ENCODE measurements around the genes FNIP1 and IRF1.

GRCh38 chr5:131386619-131387076 lies 122.8 kb downstream of the CDC42SE2 start:
- PRO-cap = no peak

GRCh38 chr5:131660852-131661795 lies 26.1 kb upstream of the RAPGEF6 start:
- PRO-cap = no peak

- PRO-cap = bidirectional peak, plus-strand start at chr5:131796381, minus-strand start at chr5:131796389; bidirectional peak, plus-strand start at chr5:131797195, minus-strand start at chr5:131797000
Measured at GRCh38 chr5:131795940-131797137, at the start of gene FNIP1. Gene FNIP1 (minus strand): TSS chr5:131797017.

DNA sequence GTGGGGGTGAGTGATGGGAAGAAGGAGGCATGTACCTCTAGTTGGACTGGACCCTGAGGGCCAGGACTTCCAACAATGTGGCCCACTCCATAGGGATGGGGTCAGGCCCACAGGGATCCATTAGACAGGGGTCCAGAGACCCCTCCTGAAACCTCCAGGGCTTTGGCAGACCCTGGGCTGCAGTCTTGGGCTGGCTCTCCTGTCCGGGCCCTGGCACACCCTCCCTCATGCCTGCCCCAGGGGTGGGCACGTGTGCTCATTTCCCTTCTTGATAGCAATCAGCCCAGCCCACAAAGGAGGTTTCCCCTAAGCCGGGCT lies 4.2 kb upstream of the IL3 start:
- PRO-cap = no peak

DNA sequence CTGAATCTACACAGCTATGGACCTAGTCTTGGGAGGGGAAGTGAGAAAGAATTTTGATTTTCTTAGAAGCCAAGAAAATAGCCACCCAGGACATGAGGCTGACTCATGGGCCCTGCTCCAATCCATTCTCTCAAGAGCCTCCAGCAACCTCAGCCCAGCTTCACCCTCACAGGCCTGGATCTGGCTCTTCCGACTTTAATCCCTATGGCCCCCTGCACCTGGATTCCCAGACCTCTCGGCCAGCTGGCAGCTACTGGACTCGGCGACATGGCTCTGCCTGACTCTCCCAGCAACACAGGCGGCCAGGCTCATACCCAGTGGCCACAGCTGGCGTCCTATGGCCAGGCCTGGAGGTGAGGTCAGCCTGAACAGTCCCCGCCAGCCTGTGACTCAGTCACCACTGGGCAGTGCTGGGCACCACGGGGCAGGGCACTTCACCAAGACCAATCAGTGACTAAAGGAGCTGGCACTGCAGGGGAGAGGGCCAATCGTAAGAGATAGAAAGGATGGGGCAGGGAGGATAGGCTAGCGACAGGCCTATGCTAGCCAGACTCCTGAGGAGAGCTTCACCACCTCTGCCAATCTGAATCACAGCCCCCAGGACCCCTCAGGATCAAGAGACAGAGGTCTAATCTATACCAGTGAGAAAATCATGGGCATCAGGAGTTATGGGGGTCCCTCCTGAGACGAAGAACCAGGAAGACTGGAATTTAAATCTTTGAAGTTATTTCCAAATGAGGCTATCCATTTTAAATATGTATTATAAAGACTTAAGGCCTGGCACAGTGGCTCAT lies 6.1 kb upstream of the PDLIM4 start:
- PRO-cap = no peak

GRCh38 chr5:132259113-132259840 lies 1.8 kb downstream of the PDLIM4 start:
- PRO-cap = bidirectional peak, plus-strand start at chr5:132259412, minus-strand start at chr5:132259317

DNA sequence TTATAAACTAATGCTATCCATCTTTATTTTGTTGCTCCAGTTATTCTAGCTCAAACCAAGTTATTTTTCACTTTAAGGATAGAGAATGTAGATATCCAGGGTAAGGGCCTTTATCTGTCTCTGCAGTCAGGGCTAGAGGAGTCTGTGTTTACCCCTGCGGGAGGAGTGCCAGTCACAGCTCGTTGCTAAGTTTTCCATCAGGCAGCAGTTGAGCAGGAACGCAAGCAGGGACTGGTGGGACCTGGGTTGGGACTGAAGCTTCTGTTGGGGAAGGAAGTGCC lies 6.3 kb downstream of the SLC22A4 start:
- PRO-cap = no peak

GRCh38 chr5:132358565-132359191 lies 10.8 kb upstream of the SLC22A5 start:
- PRO-cap = no peak

GRCh38 chr5:132371941-132372491 lies 2.5 kb downstream of the SLC22A5 start:
- PRO-cap = no peak

DNA sequence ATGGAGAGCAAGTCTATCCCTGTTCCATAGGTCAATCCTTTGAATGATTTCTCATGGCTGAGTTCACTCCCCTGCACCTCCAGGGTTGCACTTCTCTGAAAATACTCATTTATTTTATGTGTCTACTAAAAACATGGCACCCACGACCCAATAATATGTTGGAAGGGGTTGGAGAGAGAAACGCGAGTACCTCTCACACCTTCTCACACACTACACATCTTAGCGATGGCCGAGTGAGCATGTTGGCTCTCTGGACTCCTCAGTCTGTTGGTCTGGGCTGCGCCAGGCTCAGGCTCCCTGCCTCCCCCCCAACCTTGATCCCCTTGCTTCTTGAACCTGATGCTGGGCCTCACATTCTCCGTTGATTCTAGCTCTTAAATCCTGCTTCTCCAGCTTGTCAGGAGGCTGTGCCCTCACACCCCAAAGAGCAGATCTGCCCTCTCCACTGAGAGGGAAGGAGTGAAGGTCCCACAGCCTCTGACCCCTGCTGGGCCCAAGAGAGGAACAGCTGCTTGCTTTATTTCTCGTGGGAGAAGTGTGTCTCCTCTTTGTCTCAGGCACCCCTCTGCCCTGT lies 28.0 kb downstream of the IRF1 start:
- PRO-cap = no peak

GRCh38 chr5:132471331-132472552 lies 18.8 kb downstream of the IRF1 start:
- PRO-cap = no peak

- PRO-cap = bidirectional peak, plus-strand start at chr5:132490408, minus-strand start at chr5:132490293; unidirectional peak, minus-strand start at chr5:132490476; bidirectional peak, plus-strand start at chr5:132491020, minus-strand start at chr5:132490773
Measured at GRCh38 chr5:132489856-132490883, at the start of gene IRF1. Gene IRF1 (minus strand): TSS chr5:132490773.

DNA sequence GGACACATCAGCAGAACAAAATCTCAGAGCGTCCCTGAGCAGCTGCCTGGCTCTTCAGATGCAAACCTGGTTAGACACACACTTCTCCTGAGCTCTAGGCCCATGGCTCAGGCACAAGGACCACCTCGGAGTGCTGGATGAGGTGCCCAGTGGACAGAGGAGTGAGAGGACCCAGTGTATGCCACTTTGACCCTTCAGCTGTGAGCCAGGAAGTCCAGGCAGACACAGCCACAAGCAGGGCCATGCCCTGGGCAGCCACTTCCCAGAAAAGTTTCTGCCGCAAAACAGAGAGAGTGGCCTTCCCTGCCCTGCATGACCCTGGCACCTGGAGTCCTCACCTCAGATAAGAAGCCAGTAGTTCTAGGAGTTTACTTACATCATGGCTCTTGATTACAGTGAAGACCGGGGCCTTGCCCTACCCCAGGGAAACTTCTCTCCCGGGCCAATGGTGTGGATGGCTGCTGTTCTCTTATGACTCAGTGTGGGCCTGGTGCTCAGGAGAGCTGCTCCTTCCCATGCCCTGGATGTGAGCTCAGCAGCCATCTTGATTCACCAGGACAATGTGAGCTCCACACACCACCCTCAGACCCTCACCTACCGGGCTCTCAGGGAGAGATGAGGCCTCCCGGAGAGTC lies 11.4 kb upstream of the IRF1 start:
- PRO-cap = bidirectional peak, plus-strand start at position 479 of the sequence, minus-strand start at position 269 of the sequence

- PRO-cap = no peak
Measured at GRCh38 chr5:132627247-132628135, 30.5 kb upstream of the IL13 start.

DNA sequence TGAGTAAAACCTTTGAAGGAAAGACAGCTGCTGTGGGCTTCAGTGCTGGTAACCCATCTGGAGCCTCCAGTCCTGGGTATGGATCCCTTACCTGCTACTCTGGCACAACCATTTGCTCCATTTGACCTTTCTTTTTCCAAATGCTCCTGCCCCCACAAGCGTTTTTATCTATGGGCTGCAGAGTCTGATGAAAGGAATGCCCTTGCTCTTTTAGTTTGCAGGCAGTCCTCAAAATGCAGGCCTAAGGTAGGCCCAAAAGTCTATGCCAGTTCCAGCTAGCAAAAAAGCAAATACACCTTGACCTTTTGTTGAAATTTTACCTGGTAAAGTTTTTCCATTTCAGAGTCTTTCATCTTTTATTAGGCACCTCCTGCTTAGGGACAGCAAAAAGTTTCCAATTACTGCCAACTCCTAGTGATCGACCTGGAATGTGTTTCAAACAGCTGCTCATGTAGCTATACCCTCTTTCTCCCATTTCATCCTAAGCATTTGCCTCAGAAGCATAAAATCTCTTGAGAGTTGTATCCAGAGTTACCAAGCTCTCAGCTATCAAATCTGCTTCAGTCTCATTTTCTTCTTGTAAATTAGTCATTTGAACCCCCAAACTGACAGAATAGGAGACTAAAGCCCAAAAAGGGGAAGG lies 2.7 kb upstream of the LEAP2 start:
- PRO-cap = no peak

DNA sequence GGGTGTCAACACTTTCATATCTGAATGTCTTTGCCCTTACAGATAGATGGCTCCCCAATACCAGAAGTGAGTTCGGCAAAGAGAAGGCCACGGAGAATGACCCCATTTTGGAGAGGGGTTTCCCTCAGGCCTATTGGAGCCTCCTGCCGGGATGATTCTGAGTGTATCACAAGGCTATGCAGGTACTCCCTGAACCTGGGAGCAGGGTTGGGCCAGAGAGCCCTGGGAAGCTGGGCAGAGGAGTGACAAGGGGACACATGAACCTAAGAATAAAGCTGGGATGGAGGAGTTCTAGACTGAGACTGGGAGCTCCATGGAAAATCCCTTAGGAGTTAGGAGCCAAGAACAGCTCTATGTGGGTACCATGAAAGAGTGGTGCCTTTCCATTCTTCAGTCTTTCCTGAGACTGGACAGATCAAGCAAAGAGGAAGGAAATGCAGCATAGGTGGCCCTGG lies 467 bp downstream of the LEAP2 start:
- PRO-cap = unidirectional peak, plus-strand start at position 69 of the sequence

DNA sequence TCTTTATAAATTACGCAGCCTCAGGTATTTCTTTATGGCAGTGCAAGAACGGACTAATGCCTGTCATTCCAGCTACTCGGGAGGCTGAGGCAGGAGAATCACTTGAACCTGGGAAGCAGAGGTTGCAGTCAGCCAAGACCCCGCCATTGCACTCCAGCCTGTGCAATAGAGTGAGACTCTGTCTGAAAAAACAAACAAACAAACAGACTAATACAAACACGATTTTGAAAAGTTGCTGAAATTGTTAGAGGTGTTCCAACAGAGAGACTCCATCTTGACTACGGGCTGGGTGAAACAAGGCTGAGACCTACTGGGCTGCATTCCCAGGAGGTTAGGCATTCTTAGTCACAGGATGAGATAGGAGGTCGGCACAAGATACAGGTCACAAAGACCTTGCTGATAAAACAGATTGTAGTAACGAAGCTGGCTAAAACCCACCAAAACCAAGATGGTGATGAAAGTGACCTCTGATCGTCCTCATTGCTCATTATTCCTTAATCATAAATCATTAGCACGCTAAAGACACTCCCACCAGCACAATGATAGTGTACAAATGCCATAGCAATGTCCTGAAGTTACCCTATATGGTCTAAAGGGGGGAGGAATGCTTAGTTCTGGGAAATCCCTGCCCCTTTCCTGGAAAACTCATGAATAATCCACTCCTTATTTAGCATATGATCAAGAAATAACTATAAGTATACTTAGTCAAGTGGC lies 8.5 kb upstream of the AFF4 start:
- PRO-cap = no peak

GRCh38 chr5:133065113-133066585 lies 13.8 kb downstream of the HSPA4 start:
- PRO-cap = no peak

DNA sequence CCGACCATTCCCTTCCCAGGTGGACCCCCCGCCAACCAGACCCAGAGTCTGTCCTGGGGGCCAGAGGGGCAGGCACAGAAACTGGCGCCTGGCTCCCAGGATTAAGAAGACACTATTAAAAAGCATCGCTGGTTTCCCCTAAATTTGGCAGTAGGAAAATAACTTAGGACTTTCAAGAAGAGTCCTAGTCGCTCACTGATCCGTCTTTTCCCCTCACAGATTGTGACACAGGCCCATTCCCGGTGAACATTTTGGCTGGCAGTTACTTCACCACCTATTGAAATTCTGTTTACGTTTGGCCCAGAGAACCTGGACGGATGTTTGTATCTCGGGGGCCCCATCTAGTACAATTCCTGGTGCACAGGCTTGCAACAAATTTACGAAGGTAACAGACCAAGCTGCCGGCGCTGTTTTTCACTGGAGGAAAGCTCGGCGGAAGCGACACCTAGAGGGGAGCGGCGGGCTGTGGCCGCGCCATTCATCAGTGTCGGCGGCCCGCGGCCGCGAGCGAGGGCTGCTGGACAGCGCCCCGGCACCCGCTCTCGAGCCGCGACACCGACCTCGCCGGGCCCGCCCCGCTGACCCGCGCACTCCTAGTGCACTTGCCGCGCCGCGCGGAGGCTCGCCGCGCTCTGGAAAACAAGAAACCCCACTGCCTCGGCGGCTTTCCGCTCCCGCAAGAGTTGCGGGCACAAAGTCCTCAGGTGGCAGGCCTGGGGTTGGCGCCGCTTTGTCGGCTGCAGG lies 1.5 kb downstream of the FSTL4 start:
- PRO-cap = no peak

- PRO-cap = no peak
Measured at GRCh38 chr5:134098525-134099013, 15.9 kb upstream of the TCF7 start.